ENCODE measurements around a stretch of chr7.

- RRBS, result no CpG with 5 or more reads among the region's 4 CpGs
Observed at GRCh38 chr7:119695933-119696359, 577.0 kb upstream of the KCND2 start.

DNA sequence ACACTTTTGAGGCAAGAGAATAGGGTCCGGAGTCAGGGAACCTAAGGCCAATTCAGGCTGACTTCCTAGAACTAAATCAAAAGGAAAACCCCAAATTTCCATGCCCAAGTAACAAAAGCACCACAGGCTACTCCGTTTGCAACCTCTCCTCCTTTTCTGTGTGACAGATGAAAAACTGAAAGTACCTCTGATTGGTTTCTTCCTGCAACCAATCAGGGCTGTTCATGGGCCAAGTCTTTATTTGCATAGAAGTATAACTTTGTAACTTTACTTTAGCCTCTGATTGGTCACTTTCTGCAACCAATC is 239.9 kb upstream of the KCND2 start:
- RRBS, result no CpG with 5 or more reads among the region's 2 CpGs

DNA sequence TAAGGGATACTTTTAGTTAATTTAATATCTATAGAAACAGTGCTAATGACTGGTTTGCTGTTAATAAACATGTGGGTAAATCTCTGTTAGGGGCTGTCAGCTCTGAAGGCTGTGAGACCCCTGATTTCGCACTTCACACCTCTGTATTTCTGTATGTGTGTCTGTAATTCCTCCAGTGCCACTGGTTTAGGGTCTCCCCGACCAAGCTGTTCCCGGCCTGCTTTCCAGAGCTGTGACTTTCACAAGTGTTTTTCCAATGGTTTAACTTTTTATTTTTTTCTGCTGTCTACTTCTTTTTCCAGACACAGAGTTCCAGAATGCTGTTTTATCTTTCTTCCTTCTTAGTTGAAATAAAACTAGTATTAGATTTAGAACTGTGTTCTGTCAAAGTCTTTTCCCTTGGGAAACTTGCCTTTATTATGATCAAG is 105.1 kb upstream of the KCND2 start:
- RRBS, result no CpG with 5 or more reads among the region's 3 CpGs

DNA sequence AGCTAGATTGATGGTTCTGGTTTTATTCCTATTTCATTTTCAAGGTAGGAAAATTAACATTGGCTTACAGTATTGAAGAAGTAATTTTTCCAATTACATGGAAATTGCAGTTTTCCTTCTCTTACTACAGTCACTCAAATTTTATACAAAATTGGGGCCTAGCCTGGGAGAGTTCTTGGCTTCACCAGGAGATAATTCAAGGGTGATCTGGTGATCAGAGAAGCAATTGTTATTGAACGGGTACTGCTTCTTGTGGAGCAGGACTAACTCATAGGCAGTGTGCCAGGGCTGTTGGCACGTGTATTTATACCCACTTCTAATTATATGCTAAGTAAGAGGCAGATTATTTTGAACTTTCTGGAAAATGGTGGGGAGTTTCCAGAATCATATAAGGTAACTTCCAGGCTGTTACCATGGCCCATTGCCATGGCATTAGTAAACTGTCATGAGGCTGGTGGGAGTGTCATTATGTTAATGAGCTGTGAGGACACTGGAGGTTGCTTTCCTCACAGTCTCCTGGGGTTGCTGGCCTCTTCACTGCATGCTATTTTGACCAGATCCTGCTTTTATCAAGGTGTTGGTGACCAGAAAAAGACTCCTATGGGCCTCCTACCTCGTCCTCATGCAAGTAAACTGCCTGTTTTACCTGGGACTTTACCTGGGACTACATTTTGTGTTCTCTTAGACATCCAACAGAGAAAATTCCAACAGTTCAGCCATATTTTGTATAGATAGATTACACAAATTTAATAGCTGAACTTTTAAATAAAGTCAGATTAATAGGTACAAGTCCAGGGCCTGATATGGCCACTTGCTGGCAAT is 122.6 kb downstream of the KCND2 start:
- RRBS, result no CpG with 5 or more reads among the region's 3 CpGs

- RRBS, result no CpG with 5 or more reads among the region's 10 CpGs
Observed at GRCh38 chr7:121027707-121028760, 39.5 kb downstream of the CPED1 start.

DNA sequence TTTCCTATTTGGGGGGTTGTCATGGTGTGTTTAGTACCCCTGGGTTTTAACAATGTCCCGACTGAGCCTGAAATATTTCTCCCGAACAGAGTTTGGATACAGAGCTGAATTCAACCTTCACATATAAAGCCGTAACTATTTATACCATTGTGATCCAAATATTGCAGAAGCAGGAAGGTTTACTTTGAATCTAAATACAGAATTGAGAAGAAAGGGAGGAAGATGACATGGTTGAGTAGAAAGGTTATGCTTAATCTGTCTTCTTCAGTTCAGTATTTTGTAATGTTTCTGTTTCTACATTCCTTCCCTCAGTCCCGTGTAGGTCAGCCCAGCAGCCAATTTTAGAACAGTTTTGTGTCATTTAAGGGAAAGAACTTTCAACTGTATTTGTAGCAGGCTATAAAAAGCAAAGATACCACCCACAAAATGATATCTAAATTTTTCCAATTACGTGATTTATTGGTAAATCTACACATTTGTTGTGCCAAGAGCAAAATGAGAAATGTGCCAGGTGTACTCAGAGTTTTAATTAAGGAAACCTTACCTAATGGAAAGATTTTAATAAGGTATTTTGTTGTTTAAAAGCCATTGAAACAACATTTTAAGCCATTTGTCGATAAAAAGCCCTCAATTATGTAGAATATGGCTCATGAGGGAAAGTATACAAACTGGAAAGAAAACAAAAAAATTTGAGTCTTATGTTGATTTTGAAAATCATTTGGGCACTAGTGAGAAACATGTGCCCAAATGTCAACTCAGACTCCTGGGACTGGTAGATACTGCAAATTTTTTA is 97.5 kb downstream of the CPED1 start:
- RRBS, result no CpG with 5 or more reads among the region's 6 CpGs

DNA sequence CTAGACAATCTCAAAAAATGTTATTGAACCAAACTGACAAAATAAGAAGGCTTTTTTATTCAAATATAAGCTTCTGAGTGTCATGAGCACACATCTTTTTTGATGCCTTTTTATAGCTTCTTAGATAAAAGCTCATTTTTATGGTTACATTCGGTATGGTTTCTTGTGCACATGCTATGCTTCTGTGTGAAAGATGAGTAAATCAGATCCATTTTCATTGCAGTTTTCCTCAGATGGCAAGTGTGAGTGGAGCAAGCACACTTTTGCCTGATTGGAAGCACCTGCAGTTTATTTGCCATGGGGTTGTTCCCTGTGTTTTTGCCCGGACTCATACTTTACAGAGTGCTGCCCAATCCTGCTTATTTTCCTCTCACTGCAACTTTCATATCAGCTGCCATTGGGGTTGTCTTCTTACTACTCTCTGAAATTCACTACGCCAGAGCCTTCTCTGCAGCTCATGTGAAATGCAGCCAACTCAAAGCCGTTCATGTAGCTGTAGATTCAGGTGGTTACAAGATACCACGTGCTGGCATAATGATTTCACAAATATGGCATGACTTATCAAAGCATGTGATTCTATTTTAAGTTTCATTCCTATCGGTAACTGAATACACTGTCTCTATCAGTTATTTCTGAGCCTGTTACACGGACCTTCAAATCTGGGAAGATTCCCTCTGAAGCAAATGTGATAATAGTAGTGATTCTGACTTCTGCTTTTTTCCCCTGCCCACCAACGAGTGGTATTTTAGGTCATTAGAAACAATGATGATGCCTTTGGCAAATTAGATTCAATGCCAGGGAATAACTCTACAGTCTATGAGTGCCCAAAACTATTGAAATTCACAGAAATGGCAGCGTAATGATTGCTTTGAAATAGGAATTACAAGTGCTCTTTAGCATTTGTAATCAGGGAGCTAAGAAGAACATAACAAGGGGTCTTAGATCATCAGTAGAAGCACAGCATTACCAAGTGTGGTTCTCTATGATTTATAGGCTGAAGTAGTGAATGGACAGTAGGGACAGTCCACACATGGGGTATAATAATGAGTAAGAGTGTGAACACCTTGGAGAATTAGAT is 130.2 kb upstream of the WNT16 start:
- RRBS, result no CpG with 5 or more reads among the region's 9 CpGs

DNA sequence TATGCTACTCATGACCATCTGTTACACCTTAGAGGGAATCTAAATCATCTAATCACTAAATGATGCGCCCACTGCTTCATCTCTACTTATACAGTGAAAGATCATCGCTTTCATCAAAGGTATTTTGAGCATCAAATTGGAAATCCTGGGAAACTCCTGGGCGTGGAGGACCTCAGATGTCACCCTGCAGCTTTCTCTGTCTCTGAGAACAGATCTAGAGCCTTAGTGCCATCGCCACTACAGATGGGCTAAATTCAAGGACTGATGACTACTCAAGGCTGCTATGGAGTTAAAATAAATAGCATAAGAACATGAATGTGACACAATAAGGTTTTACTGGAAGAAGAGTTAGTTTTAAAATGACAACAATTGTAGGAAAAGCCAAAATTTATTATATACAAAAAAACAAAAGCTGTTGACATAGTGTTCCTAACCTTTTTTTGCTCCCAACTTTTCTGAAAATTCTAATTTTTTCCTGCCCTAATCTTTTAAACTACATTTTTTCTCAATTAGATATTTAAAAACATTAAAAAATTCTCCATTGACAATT is 74.3 kb upstream of the FEZF1 start:
- RRBS, result no CpG with 5 or more reads among the region's 4 CpGs

- RRBS, result no CpG with 5 or more reads among the region's 1 CpG
Observed at GRCh38 chr7:122828662-122829339, 57.5 kb downstream of the CADPS2 start.

DNA sequence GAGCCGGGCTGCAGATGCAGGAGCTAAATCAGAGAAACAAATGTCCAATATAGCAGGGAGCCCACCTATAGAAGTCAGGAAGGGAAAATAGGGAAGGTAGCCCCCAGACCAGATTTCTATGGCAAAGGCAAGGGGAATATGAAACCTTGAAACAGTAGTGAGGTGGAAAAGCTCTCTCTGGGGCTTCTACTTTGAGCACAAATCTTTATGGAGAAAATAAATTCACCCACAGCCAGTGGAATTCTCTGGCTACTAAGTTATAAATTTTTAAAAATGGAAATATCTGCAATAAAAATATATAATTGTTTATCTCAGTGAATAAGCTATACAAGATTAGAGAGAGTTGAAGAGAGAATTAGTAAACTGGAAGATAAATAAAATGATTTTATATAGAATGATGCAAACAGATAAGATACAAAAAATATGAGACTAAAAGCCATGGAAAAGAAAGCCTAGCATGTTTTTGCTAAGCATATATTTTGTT is 21.4 kb downstream of the IQUB start:
- RRBS, result no CpG with 5 or more reads among the region's 1 CpG

- RRBS, result no CpG with 5 or more reads among the region's 4 CpGs
Observed at GRCh38 chr7:123746996-123747587, 1.7 kb downstream of the WASL start.

- RRBS, result no CpG with 5 or more reads among the region's 10 CpGs
Observed at GRCh38 chr7:123747588-123748046, 1.2 kb downstream of the WASL start.

DNA sequence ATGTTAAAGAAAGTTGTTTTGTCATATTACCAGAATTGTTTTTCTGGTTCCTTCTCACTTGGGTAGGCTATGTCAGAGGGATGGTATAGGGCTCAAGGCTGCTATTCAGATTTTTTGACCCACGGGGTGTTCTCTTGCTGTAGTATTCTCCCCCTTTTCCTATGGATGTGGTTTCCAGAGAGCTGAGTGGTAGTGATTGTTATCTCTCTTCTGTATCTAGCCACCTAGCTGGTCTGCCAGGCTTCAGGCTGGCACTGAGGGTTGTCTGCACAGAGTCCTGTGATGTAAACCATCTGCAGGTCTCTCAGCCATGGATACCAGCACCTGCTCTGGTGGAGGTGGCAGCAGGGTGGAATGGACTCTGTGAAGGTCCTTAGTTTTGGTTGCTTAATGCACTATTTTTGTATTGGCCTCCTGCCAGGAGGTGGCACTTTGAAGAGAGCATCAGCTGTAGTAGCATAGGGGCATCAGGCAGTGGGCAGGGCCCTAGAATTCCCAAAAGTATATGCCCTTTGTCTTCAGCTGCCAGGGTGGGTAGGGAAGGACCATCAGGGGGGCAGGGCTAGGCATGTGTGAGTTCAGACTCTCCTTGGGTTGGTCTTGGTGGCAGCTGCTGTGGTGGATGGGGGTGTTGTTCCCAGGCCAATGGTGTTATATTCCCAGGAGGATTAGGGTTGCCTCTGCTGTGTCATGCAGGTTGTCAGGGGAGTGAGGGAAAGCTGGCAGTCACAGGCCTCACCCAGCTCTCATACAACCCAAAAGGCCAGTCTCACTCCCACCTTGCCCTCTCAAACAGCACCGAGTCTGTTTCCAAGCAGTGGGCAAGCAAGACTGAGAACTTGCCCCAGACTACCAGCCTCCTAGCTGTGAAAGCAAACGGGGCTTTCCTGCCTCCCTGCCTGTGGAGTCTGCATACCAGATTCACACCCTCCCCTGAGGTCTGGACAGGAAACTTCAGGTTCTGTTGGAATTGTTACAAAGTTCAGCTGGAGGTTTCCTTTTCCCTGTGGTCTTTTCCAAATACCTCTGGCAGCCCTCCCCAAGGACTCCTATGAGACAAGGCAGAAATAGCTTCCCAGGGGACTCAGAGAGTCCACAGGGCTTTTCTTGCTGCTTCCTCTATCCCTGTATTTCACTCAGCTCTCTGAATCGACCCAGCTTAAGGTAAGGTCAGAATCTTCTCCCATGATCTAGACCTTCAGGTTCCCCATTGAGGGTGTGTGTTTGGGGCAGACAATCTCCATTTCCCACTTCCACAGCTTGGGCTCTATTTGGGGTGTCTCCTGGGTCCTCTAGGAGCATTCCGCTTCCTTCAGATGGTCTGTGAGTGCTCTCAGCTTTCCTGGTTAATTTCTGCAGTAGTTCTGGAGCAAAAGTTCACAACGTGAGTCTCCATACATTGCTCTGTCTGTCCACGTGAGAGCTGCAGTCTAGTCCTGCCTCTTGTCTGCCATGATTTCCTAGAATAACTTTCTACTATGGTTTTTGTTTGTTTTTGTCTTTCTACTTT is 1.3 kb downstream of the HYAL4 start:
- RRBS, result no CpG with 5 or more reads among the region's 7 CpGs

GRCh38 chr7:123930535-123930876 is 5.5 kb downstream of the SPAM1 start:
- RRBS, result no CpG with 5 or more reads among the region's 2 CpGs

- RRBS, result no CpG with 5 or more reads among the region's 4 CpGs
Observed at GRCh38 chr7:124724219-124724861, 41.3 kb downstream of the GPR37 start.

GRCh38 chr7:124992863-124993529 is 63.4 kb upstream of the POT1 start:
- RRBS, result no CpG with 5 or more reads among the region's 4 CpGs

DNA sequence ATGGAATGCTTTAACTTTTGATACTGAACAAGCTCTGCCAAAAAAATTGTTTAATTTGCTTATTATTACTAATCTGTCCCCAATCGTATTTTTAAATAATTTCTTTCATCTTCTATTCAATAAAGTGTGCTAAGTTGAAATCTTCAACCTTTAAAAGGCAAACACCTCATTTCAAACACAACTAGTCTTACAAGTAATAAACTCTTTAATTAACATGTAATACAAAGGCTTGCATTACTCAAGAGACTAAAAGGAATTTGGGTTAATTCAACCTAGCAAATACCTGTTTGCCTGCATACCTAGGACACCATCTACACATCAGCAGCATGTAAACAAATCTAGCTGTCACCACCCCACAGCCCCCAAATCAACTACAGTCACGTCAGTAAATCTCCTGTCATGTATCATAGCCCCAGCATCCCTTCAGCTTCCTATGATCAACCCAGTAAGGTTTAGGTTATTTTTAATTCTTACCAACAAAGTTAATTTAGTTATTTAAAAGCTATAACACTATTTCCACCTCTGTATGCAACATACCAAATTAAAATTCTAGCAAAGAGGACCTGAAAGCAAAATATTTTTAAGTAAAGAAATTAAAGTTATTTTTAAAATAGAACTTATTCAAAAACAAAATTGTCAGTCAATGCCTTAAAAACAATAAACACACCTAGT is 33.5 kb downstream of the ZNF800 start:
- RRBS, result no CpG with 5 or more reads among the region's 2 CpGs

GRCh38 chr7:127373302-127374492 is 18.8 kb downstream of the ZNF800 start:
- RRBS, result no CpG with 5 or more reads among the region's 16 CpGs

GRCh38 chr7:128061925-128062432 is 30.7 kb upstream of the LRRC4 start:
- RRBS, result no CpG with 5 or more reads among the region's 6 CpGs

DNA sequence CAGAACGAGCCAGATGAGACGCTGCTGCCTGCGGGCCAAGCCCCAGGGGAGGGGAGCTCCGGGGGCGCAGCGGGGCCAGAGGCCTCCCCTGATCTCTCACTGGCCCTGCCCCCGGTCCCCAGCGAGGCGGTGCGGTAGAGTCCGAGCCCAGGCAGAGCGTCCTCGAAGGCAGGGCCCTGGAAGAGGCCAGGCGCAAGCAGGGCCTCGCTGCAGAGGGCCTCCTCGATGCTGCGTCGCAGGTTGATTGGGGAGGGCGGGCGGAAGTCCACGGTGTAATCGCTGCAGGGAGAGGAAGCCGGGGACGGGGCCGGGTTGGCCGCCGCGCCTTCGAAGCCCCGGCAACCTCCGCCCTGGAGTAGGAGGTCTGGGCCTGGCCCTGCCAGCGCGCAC is 7.4 kb upstream of the RBM28 start:
- RRBS, result 85% methylated on average over 4 of the region's 33 CpGs